HGPS cell (cell line): ENCODE measurements around a stretch of chr5.

DNA sequence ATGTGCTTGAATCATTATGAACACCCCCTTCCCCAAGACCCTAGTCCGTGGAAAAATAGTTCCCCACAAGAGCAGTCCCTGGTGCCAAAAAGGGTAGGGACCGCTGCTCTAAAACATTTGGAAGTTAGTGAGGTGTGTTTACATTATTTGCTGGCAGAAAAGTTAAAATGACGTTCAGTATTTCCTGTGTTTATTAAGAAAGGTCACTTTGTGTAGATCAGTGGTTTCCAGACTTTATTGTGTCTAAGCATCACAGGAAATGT lies 11.9 kb downstream of the TTC1 start:
- RRBS, result no CpG with 5 or more reads among the region's 3 CpGs

DNA sequence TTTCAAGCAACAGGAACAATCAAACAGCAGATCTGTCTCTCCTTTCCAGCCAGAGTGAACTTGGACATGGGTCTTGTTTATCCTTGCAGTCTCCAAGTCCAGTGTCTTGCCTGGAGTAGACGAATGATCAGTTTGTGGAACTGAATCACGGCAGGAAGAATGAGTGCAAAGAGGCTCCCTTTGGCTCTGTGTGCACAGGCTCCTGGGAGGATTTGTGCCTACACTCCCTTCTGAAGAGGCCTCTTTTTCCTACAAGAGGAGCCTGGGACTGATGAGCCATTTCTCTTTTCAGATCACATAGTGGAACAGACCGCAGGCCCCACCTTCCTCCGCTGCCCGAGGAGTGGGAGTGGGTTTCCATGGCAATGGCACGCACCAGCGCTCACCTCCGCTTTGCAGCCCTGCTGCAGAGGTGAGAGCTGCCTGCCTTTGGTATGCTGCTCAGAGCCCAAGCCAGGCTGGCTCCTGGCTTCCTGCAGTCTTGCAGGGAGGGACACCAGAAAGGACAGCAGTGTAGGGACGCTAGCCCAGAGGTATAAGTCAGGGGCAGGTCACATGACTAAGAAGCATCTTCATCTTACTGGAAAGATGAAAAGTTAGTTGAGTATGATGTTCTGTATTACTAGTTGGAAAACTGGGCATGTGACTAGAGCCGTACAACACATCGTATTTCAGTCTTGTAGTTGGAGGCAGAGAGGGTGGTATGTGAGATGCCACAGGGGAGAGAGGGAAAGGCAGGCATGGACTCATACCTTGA lies 12.3 kb downstream of the PTTG1 start:
- RRBS, result no CpG with 5 or more reads among the region's 11 CpGs

GRCh38 chr5:160464150-160464646 lies 42.5 kb downstream of the PTTG1 start:
- RRBS, result no CpG with 5 or more reads among the region's 8 CpGs

DNA sequence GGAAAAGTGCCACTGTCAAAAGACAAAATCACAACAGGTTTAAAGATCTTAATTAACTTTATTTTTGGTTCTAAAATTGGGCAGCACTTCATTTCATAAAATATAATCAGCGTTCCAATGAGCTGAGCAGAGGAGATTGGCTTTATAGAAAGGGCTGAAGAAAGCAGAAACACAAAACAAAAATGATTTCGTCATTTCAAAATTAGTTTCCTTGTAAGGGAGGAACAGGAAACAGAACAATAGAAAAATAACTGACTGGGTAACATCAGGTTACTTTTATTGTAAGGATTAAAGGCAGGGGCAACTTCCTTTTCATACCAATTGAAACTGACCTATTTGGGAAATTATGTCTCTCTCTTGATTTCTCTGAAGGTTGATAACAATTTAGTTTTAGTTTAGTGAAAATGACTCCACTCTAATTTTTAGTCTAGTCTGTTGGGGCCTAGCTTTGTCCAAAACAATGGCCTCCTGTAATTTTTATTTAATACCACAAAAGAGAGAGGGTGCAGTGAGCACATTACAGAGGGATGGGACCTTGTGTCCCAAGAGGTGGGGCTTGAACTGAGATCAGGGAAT lies 157.1 kb downstream of the ATP10B start:
- RRBS, result no CpG with 5 or more reads among the region's 2 CpGs

- RRBS, result no CpG with 5 or more reads among the region's 5 CpGs
Measured at GRCh38 chr5:160924261-160924705, 72.3 kb upstream of the ATP10B start.

DNA sequence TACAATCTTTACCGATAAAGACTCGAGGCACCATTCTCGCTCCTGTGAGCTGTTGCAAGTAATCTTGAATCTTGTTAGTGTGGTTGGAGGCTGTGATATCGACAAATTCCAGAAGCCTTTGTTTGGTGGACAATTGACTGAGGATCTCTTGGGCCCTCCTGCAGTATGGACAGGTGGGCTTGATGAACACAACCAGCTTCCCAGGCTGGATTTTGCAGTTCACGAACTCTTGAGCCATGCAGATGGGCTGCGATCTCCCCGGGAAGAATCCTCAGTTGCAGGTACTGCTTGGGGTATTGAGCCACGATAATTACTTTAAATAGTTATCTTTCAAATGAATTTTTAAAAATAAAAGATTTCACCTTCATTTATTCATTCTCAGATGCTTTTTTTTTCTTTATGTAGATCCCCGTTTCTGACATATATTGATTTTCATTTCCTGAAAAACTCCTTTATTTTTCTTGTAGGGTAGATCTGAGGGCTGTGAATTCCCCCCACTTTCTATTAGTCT lies 66.1 kb downstream of the GABRA6 start:
- RRBS, result no CpG with 5 or more reads among the region's 9 CpGs

GRCh38 chr5:161847436-161847839 lies 482 bp upstream of the GABRA1 start:
- RRBS, result no CpG with 5 or more reads among the region's 12 CpGs

GRCh38 chr5:162874900-162875331 lies 562.5 kb upstream of the CCNG1 start:
- RRBS, result no CpG with 5 or more reads among the region's 2 CpGs

GRCh38 chr5:163565668-163566247 lies 60.3 kb downstream of the MAT2B start:
- RRBS, result no CpG with 5 or more reads among the region's 19 CpGs

- RRBS, result no CpG with 5 or more reads among the region's 4 CpGs
Measured at GRCh38 chr5:164360446-164361085, 855.1 kb downstream of the MAT2B start.

DNA sequence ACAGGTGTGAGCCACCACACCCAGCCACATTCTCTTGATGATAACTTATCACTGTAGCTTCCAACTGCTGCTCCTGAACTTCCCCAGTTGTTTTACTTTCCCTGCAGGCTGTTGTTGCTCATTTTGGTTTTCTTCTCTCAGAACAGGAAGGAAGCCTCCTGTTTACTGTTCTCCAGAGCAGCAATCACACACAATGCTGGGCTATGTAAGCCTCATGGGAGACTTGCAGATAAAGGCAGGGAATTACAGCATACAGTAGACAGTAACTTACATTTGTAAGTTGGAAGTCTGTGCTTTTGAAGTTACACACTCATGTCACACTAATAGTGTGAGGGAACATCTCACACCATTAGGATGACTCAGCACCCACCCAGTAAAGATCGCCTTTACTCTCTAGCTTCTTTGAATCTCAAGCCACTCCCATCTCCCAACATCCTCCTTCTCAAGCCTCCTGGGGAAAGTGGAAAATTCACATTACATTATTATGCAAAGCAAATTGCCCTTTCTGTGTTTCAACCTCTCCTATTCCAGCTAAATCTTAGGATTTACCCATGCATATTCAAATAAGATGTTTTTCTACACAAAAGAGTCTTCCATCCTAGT lies 903.8 kb upstream of the TENM2 start:
- RRBS, result no CpG with 5 or more reads among the region's 1 CpG

GRCh38 chr5:167820053-167821340 lies 470.9 kb upstream of the WWC1 start:
- RRBS, result 20% methylated on average over 2 of the region's 14 CpGs

DNA sequence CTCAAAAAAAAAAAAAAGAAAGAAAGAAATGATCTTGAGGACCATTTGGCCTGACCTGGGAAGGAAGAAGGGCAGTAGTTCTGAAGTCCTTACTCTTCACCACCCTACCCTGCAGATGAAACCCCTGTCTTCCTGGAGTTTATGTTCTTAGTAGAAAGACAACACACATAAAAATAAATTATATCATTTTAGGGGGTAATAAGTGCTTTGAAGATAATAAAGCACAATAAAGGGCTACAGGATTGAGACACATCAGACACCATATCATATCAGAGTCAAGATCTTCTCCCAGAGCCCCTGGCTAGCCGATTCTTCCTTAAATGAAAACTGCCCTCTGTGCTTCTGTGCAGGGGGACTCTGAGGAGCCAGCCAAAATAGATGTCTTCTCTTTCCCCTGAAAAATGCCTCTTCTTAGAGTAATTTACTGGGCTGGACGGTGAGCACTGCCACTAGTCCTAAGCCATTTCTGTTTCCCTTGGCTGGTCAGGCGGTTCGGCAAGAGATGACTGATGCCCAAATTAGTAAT lies 203.8 kb upstream of the WWC1 start:
- RRBS, result no CpG with 5 or more reads among the region's 4 CpGs

DNA sequence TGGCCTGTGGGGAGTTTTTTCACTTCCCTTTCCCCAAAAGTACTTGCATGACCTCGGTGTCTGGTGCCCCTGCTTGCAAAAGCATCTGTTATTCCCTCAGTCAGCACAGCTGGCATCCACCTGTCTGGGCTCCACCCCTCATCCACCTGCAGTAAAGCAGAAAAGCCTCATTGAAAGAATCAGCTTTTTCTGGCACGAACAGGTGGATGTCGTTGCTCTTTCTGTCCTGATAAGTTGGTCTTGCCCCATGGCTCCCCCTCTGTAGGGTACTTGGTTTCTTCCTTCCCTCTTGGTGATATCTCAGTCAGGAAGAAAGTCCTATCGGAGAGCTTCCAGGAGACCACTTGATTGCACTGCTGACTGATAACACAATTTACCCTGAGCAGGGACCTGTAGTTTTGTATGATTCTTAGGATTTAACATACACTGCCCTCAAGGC lies 37.4 kb downstream of the WWC1 start:
- RRBS, result no CpG with 5 or more reads among the region's 4 CpGs

DNA sequence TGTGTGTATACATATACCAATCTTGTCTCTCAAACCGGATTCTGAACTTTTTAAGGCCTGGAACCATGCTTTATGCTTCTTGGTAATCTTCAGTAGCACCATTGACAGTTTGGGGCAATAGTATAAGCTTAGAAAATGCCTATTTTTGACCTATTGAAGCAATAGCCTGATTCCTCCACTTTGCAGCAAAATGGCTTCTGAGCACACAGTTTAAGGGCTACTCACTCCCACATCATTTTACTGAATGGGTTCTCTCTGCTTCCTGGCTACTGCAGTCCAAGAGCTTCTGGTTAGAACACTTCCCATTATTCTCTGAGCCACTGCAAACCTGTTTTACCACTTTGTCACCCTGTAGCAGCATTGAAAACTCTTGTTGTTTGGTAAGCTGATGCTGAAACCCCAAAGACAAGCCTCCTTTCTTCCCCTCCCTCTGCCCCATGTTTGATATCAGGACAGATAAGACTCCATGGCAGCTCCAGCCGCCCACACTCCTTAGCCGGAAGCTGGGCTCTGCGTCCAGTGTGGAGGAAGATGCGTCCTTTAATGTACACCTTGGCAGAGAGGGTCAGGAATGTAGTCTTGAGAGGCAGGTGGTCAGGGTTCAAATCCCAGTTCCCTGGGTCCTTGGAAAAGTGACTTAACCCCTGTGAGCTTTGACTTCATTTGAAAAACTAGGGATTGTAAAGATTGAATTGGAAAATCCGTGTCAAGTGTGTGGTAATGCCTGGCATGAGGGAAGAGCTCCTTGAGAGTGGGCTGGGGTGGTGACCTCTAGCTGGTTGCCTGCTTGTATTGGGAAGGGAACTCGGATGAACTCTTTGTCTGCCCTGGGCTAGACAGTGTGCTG lies 84.3 kb upstream of the RARS1 start:
- RRBS, result no CpG with 5 or more reads among the region's 7 CpGs

DNA sequence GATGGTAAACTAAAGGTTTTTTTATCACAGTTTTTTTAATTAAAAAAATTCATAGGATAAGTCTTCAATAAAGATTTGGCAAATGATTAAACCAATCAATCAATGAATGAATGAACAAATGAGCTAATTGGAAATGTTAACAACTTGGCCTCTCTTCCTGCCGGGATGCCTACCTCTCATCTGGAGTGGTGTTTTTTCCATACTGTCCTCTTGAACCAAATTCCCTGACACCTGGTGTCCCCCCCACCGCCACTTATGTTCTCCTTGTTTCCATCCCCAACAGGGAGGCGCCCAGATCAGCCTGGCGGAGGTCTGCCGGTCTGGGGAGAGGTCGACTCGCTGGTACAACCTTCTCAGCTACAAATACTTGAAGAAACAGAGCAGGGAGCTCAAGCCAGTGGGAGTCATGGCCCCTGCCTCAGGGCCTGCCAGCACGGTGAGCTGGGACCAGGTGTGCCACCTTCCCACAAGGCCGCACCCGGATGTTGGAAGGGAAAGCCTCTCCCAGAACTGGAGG lies 44.8 kb upstream of the RARS1 start:
- RRBS, result no CpG with 5 or more reads among the region's 10 CpGs

DNA sequence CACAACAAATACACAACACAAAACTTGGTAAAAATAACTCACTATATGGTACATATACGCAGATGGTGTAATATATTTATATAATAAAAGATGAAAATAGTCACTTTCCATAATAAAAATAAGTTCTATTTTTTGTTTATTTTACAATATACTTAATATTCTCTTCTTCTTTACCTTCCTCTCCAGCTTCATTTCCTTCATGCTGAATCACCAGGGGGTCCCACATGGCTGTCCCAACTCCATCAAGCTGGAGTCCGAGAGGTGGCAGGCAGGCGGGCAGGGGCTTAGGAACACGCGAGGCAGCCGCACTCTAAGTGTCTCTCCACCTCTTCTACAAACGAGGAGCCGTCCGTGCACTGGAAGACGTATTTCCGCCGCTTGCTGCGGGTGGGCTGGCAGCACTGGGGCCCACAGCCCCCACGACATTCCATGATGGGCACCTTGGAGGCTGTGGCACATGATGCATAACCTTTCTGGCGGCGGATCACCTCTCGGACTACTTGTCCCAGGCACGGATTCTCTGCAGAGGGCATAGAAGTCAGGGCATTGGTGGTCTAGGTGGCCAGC lies 87.1 kb upstream of the PANK3 start:
- RRBS, result no CpG with 5 or more reads among the region's 18 CpGs

DNA sequence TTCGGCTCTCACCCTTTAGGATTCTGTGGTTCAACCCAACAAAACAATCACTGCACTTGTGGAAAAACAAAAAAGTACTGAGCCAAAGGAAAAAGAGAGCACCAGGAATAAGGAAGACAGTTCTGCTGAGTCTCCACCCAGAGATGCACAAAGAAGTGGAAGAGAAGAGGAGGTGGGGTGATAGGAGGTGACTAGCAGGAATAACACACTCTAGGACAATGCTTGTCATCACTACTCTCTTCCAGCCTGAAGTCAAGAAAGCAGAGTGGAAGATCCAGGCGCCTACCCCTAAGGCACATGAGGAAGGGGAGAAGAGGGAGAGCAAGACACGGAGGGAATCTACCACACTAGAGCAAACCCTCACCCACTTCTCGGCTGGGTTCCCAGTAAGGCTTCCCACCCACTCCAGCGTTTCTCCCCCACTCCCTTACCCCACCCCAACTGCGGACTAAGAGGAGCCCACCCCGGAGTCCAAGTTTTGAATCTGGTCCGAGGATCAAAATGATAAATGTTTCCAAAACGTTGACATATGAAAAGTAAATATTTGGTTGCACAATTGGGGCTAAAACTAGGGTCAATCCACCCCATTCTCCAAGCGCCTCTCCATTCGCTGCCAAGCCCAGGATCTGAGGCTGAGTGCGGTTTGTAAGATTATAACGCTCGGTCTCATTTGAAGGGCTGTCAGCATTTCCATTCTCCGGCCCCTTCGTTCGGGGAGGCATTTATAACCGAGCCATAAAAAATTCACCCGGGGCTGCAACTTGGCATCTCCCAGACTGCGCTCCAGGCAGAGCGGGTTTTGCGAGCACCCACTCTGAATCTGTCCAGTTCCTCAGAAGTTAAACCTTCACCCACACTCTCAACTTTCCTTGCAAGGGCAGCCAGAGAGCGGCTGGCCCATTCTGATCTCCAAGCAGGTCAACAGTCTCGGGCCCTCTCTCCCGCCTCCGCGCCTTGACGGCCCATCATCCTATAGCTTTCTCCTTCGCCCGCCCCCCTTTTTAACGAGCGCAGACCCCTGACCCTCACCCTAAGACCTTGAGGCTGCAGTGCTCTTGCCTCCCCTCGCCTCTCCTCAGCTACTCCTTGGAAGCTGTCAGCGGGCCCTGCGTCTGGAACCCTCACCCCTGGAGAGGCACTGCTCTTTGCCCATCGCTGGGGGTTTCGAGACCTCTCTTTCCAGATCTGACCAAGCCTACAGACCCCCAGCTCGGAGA lies 1.4 kb downstream of the SLIT3 start:
- RRBS, result 2% methylated on average over 2 of the region's 38 CpGs

DNA sequence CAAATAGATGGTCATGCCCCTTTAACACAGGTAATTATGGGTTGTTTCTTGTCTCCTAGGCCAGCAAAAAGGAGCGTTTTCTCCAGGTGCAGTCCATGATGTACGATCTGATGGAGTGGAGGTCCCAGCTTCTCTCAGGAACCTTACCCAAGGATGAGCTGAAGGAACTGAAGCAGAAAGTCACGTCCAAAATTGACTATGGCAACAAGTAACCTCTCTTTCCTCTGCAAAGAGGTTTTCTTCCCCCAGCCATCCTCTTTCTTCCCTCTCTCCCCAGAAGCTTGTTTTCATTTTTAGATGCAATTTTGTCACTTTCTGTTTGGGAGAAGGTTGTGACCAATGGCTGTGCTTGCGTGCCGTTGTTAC lies 37.1 kb downstream of the DOCK2 start:
- RRBS, result no CpG with 5 or more reads among the region's 5 CpGs